Penis (tissue), 1 donor: Measurements from ENCODE around the gene F3.

DNA sequence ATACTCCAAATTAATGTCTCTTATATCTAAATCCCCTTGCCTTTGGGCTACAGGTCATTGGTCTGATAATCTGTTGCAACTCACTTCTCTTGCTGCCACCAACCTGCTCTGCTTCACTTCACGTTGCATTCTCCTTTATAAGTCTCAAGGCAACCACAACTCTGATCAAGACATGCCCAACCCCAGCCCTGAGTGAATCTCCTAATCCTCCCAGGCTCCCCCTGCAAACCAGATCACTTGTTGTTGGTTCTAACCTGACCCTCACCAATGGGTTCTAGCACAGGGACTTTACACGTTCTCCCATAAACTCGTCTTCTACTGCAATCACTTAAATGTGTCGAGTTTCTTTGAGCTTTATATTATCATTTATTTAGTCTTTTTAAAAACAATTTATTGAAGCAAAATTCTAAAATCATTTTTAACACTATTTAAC is 139.1 kb downstream of the EVI5 start:
- PRO-cap: no peak

DNA sequence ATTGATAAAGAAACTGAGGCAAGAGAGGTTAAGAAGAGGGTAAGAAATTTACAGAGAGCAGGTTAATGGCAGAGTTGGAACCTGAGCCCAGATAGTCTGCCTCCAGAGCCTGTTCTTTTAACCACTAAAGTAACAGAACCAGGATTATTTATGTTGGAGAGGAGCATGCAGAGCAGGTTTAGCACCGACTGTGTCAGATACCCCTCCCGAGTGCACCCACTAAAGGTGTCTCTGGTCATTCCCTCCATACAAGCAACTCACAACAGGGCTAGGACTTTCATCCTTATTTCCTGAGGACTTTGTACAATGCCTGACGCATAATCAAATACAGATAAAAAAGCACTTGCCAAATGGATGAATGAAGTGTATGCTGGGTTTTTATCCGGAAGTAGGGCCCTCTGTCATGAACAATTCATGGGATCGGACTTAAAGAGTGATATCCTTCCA is 25.9 kb downstream of the RPL5 start:
- PRO-cap: no peak

GRCh38 chr1:92859253-92859740 is 27.5 kb downstream of the RPL5 start:
- PRO-cap: no peak

DNA sequence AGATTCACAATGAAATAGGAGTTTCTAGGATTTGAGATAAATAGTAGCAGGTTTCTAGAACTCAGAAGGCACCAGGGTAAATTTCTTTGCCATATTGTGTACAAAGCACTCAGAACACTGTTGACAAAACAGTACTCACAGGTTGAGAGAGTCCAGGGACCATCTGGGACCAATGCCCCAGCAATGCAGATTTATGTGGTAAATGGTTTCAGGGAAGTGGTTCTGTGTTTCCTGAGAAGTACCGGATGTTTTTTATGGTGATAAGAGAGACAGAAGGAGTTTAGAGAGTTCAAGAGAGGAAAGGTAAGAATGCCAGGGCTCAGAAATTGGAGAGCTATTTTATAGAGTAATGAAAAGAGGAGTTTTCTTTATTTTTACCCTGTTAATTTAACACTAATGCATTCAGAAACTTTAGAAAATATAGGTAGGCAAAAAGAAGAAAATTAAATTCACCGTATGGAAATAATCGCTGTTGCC is 29.6 kb upstream of the DIPK1A start:
- PRO-cap: no peak

GRCh38 chr1:93056475-93056707 is 22.7 kb upstream of the MTF2 start:
- PRO-cap: no peak

- PRO-cap: no peak
These were observed 114.3 kb downstream of the BCAR3 start for GRCh38 chr1:93567081-93567979.

GRCh38 chr1:93591616-93592869 is 89.6 kb downstream of the BCAR3 start:
- PRO-cap: no peak

DNA sequence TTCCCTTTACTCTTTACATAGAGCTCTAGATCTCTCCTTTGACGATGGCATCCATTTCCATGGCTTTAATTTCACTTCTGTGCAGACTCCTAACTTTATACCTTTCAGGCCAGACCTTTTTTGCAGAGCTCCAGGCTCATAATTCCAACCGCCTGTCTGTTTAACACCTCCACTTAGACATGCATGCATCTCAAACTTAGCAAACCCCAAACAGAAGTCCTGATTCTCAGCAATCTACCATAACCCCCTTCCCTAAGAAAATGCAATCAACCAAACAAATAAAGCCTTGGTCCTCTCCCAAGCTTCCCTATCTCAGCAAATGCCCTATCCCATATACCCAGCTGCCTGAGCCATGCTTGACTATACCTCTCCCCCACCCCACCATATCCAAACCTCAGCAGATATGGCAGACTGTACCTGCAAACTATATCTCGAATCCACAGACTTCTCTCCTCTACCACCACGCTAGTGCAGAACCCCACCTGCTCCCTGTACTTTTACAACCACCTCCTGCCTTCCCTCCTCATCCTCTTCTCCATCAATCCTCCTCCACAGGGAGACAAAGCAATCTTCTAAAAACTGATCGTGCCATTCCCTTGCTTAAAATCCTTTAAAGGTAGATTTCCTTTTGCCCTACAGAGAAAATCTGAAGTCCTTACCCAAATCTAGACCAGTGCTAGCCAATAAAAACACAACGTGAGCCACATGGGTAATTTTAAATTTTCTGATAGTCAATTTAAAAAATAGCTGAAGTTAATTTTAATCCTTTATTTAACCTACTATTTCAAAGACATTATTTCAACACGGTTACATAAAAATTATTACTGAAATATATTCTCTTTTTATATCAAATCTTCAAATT is 15.9 kb downstream of the BCAR3 start:
- PRO-cap: no peak

DNA sequence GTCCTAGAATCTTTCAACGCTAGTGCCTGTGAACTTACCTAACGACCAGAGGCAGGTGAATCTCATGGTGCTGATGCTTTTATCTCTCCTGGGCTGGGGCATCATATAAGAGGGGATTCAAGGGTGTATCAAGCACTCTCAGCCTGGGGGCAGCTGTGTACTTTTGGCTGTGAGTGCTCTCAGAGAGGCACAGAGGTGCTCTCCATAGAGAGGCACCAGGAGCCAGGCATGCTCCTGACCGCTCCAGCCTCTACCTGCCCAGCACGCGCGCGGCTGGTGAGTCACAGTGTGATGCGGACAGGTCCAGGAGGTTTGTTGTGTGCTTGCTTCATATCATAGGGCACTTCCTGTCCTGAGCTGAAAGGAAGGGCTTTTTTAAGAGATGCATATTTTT is 93.5 kb upstream of the BCAR3 start:
- PRO-cap: no peak

- PRO-cap: bidirectional peak, plus-strand start at chr1:93846237, minus-strand start at chr1:93846208; bidirectional peak, plus-strand start at chr1:93846473, minus-strand start at chr1:93846322; bidirectional peak, plus-strand start at chr1:93846762, minus-strand start at chr1:93846627
These were observed 32.8 kb downstream of the DNTTIP2 start for GRCh38 chr1:93845932-93846940.

DNA sequence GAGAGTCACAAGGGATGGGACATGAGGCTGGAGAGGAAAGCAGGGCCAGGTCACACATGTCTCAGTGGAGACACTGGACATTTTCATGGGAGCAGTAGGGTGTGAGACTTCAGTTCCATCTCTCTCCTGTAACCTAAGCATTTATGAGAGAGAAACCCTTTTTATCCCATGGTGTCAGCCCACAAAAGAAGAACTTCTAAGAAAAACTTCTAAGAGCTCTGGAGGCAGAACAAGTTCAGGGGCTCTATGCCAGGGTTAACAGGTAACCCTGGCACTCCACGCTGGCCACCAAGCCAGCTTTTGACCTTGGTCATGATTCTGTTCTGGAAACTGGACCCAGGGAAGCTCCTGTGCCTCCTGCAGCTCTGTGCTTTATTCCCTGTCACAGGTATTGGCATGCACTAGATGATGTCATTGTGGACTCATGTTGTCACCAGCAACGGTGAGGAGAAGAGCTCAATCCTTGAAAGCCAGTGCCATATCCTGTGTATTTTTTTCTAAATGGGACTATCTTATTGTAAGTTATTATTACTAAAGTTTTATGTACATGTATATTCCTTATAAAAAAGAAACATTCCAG is 56.6 kb upstream of the GCLM start:
- PRO-cap: no peak

GRCh38 chr1:94001963-94002405 is 92.8 kb upstream of the GCLM start:
- PRO-cap: no peak

- PRO-cap: no peak
These were observed 25.7 kb downstream of the ABCA4 start for GRCh38 chr1:94095000-94095825.

- PRO-cap: no peak
These were observed 8.1 kb upstream of the ARHGAP29 start for GRCh38 chr1:94245369-94246096.

DNA sequence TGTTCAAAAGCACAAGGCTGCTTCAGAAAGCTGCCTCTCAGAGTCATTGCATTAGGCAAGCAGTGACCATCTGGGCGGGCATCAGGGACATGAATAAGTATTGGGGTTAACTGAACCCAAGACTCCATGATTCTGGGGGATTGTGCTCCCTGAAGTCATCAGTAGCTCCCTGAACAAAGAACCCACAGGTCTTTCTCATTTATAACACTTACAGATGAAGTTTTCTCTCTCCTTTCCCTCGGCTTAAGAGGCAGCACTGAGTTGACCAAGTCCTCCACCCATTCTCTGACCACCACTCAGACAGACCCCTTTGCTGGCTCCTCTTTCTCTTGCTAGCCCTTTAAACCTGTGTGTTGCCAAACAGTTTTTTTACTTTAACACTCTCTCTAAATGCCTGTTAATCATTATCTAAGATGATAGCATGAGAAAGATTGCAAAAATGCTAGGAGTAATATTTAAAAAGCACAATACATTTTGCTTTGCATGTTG is 76.9 kb upstream of the ARHGAP29 start:
- PRO-cap: no peak

DNA sequence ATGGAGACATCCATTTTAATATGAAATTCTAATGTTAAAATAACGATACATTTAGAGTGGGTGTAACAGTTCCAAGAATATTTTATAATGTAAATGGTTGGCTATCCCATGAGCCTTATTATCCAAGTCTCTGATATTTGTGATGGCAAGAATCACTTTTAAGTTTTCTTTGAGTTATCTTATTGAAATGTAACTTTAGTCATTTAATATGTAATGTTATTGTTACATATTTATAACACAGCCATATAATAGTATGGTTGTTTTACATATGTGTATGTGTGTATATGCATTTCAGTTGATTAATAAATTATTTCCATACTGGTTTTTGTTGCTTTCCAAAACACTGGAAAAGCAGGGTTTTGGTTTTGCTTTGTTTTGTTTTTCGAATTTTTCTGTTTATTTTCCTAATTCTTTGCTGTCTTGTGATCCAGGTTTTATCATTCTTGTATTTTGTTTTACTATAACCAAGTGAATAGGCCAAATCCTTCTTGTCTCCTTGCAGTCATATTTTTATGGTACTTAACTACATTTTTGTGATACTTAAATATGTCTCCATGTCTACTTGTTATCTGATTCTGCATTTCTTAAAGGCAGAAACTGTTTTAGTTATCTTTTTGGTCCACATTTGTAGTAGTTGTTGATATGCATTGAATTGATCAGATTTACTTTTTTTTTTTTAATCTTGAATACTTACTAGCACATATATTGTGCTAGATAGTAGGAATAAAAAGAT is 60.7 kb downstream of the ABCD3 start:
- PRO-cap: no peak

GRCh38 chr1:94541169-94542163 is at the start of gene F3:
Gene F3, minus strand, starts transcription at chr1:94541759.
- PRO-cap: bidirectional peak, plus-strand start at chr1:94541991, minus-strand start at chr1:94541848

DNA sequence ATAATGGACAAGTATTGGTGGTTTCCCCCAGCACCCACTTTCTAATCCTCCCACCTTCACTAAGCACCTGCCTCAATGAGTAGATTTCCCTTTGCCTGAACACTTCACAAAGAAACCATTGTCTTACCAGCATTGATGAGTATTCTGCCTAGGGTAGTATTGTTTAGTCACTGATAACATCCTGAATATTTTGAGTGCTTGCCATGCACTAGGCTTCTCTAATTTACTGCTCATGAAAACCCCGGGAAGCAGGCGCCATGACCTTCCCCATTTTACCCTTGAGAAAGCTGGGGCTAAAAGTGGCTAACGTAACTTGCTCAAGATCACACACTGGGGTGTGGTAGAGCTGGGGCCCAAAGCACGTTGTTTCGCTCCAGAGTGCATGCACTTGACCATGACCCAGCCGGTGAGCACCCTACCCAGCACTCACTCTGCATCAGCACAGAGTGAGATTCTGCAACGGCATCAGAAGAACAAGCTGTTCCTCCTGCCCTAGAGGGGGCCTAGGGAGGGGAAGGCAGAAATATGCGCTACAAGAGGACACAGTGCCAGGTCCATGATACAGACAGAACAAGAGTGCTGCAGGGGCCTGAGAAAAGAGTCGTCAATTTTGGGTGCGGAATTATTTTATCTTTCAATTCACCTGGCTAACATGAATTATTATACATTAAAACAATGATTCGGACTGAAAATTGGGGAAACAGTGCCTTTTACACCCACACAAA is 10.7 kb upstream of the F3 start:
- PRO-cap: no peak

- PRO-cap: no peak
These were observed 60.8 kb upstream of the F3 start for GRCh38 chr1:94602250-94602944.

GRCh38 chr1:94755614-94756262 is 64.4 kb upstream of the SLC44A3 start:
- PRO-cap: no peak